ENCODE data around the genes ANKRD53 and ZNF638.

GRCh38 chr2:70978207-70979360 lies at the start of gene ANKRD53:
Gene ANKRD53, plus strand, starts transcription at chr2:70978630.
- RRBS = 1% methylated on average over 21 of the region's 84 CpGs

DNA sequence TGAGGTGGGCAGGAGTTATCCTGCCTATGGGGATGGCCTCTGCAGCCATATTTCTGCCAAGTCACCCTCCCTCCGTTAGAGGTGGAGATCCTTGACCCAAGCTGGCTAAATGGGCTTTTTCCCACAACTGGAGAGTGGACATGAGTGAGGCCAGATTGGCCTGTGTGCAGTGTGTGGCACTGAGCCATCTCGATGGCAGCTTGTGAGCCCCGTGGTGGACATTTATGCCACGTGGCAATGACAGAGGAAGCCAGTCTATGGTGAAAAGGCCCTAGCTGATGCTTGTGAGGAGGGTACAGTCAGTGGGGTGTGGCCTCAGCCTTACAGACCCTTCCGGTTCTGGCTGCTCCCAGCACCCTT lies 9.6 kb upstream of the TEX261 start:
- RRBS = no CpG with 5 or more reads among the region's 5 CpGs

DNA sequence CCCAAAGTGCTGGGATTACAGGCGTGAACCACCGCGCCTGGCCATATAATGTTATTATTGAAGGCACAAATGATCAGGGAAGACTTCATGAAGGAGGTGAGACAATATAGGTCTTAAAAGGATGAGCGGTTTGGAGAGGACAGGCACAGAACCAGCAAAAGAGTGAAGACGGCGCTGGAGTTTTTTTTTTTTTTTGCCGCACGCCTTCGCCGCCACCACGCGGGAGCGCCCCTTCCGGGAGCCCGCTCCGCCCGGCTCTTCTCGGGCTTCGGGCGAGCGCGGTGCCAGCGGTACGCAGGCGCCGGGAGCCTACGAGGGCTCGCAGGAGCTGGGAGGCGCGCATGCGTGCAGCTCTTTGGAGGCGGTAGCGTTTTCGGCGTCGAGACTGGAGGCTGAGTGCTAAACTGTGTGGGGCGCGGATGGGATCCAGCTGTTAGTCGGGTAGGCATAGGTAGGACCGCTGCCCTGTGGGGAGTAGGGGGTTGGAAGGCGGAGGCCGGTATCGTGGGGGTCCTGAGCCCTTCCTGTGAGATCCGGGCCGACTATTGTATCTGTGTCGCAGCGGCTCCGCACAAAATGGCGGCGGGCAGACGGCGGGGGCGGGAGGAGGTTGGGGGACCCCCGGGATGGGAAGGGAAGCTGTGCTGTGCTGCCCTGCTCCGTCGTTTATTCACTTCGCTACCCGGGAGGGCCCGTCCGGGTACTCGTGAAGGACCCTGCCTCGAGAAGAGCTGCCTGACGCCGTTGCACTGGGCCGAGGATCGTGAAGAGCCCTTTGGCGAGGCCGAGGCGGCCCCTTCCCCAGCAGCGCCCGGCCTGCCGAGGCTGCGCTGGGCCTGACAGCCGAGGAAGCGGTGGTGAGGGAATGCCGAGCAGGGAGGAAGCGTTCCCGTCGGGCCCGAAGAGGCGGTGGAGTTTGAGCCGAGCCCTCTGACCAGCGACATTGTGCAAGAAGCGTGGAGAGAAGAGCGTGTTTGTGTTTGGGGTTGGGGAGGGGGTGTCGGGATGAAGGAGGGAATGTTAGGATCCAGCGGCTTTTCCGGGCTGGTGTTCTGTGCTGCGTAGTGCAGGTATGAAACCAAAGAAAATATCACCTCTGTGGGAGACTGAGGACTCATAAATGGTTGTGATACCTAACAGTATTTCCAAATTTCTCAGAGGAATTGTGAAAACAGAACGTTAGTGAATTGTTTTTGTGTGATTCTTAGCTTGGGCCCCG lies at the start of gene ZNF638:
Gene ZNF638, plus strand, starts transcription at position 358 of the 1,219 bp plus-strand sequence.
- RRBS = 1% methylated on average over 27 of the region's 91 CpGs

DNA sequence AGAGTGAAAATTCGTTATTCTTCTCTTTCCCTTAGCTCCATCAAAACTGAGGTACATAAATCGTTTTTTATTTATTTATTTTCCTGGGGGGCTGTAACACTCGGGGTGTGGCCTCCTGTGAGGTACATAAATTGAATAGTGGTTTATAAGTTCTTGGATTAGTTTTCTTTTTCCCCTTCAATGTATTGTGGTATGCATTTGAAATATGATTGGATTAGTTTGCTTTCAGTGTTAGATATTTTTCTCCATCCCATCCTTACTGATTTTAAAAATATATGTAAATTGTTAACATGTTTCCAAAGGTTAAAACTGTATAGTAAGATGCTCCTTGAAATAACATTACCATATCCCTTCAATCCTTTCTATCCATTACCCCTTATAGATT lies 7.0 kb downstream of the ZNF638 start:
- RRBS = no CpG with 5 or more reads among the region's 3 CpGs

GRCh38 chr2:71346934-71347821 lies 15.6 kb downstream of the ZNF638 start:
- RRBS = no CpG with 5 or more reads among the region's 4 CpGs

- RRBS = no CpG with 5 or more reads among the region's 12 CpGs
Measured at GRCh38 chr2:71379203-71379975, 47.8 kb downstream of the ZNF638 start.

- RRBS = no CpG with 5 or more reads among the region's 4 CpGs
Measured at GRCh38 chr2:71422708-71423722, 43.5 kb upstream of the DYSF start.

GRCh38 chr2:71443749-71444400 lies 22.6 kb upstream of the DYSF start:
- RRBS = no CpG with 5 or more reads among the region's 3 CpGs

- RRBS = no CpG with 5 or more reads among the region's 7 CpGs
Measured at GRCh38 chr2:71455223-71456217, 11.0 kb upstream of the DYSF start.

DNA sequence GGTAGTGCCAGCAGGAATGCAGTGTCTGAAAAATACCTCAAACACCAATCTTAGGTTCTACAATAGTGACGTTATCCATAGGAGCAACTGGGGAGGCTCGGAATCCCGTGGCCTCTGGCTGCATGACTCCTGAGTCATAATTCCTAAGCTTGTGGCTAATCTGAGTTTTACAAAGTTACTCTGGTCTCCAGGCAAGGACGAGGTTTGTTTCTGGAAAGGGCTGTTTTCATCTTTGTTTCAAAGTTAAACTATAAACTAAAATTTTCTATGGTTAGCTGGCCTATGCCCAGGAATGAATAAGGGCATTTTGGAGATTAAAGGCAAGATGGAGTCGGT lies 31.9 kb downstream of the DYSF start:
- RRBS = no CpG with 5 or more reads among the region's 5 CpGs

DNA sequence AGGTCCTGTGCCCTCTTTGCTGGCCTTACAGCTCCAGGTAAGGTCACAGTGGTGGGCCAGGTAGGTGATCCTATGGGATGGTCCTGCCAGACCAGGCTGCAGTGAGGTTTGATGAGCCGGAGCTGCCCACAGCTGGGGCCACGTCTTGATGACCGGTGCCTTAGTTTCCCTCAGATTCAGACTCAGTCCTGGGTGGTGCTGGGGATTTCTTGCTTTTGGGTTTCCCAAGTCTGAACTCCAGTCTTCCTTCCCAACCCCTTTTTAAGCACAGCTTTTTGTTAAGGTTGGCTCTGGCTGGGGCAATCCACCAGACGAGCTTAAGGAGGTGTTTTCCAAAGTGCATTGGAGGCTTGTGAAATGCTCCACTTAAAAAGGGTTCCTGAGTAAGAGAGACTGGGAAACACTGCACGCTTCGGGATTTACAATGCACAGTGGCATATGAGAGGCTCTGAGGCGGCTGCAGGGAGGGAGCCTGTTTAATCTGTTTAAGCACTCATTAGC lies 127.5 kb downstream of the DYSF start:
- RRBS = no CpG with 5 or more reads among the region's 7 CpGs

DNA sequence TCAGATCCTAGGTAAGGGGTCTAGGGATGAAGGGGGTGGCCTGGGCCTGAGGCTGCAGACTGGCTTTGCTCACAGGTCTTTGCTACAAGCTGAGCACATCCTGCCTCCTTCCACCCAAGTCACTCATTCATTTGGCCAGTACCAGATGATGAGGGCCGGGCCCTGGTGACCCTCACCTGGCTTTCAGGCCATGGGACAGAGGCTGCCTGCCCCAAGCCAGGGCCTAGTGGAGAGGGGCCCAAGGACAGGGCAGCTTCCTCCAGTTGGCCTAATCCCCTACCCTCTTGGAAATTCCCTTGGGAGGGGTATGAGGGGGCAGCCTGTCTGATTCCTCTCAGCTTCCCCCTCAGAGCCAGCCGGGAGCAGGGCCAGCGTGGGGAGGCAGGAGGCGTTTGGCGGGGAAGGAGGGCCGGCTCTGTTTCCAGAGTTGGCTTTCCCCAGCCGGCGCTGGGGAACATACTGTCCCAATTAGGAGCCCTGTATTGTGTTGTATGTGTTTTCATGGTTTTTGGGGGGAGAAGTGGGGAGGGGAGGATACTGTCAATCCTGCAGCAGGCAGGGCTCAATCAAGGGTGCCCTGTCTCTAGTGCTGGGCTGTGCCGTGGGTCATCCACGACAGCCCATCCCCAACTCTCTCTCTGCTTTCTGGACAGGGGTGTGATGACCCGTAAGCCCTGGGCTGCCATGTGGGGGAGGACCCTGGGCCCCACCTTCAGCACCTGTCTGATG lies 219.0 kb downstream of the DYSF start:
- RRBS = 42% methylated on average over 5 of the region's 11 CpGs

DNA sequence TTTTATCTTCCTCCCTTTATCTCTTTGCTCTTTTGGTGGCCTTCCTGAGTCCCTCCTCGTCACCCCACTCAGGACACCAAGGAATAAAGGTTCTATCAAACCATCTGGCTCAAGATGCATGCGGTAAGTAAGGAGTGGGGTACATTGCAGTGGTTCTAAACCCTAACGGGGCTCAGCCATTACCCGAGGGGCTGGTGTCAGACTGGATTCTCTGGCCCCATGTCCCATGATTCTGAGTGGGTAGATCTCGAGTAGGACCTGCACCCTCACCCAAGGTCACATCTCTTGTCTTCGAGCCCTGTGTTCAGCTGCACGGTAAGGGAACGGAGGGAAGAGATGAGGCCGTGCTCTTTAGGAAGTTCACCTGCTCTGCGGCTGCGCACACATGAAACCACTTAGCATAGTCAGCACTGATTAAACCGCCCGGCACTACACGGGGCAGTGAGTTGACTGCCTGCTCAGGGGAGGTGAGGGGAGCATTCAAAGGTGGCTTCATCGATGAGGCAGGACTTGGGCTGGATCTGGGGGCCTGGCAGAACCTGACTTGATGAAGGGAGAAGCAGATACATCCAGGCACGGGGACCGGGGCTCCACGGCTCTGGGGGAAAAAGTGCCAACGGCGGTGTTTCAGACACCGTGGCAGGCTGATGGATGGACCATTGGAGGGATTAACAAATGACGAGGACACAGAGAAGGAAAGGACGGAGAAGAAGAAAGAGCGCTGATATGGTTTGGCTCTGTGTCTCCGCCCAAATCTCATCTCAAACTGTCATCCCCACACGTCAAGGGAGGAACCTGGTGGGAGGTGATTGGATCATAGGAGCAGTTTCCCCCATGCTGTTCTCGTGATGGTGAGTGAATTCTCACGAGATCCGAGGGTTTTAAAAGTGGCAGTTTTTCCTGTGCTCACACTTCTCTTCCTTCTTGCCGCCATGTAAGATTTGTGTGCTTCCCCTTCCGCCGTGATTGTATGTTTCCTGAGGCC lies 248.7 kb downstream of the CYP26B1 start:
- RRBS = no CpG with 5 or more reads among the region's 32 CpGs

DNA sequence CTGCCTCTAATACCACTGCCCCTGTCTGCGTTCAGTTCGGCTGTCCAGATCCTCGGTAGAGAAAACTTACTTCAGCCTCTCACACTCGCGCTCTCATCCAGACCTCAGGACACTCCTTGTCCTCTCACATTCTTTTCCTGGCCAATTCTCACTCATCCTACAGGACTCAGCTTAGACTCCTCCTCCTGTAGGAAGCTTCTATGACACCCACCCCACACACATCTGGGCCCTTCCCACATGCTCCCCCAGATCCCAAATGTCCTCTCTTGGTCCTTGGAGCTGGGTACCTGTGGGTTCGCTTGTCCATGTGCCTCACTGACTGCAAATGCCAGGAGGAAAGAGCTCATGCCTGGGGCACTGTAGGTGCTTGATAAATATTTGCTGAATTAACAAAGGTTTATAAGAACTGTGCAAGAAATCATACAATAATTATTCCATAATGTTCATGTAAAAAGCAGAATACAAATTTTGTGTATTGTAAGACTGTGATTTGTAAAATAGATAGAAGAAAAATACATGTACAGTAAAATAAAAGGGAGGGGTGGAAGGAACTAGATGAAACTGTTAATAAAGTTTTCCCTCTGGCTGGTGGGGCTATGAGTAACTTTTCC lies 182.7 kb downstream of the CYP26B1 start:
- RRBS = no CpG with 5 or more reads among the region's 6 CpGs

- RRBS = no CpG with 5 or more reads among the region's 4 CpGs
Measured at GRCh38 chr2:72561854-72562748, 263.7 kb downstream of the EXOC6B start.

DNA sequence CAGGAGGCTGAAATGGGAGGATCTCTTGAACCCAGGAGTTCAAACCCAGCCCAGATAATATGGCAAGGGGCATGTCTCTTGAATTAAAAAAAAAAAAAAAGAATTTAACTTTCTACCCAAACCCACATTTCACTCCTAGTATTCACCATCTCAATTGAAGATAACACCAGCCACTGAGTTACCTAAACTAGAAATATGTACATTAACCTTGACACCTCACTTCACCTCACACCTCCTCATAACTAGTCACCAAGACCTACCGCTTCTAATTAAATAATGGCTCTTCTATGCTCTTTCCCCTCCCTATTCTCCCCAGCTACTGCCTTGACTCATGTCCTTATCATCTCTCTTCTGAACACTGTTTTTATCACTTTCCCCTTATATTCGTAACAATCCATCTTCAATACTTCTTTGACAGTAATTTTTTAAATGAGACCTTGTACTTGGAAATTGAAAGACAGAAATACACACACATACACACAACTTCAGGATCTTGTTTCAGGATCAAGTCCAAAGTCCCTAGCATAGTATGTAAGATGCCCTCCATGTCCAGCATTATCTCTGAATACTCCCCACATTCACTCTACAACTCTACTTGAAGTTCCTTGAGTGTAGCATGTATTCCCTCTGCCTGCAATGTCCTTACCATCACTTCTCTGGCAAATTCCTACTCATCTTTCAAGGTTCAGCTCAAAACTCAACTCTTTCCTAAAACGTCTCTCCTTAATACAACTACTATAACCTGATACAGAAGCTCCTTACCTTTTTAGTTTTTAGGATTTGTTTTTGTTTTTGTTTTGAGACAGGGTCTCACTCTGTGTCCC lies 72.5 kb downstream of the EXOC6B start:
- RRBS = no CpG with 5 or more reads among the region's 3 CpGs

DNA sequence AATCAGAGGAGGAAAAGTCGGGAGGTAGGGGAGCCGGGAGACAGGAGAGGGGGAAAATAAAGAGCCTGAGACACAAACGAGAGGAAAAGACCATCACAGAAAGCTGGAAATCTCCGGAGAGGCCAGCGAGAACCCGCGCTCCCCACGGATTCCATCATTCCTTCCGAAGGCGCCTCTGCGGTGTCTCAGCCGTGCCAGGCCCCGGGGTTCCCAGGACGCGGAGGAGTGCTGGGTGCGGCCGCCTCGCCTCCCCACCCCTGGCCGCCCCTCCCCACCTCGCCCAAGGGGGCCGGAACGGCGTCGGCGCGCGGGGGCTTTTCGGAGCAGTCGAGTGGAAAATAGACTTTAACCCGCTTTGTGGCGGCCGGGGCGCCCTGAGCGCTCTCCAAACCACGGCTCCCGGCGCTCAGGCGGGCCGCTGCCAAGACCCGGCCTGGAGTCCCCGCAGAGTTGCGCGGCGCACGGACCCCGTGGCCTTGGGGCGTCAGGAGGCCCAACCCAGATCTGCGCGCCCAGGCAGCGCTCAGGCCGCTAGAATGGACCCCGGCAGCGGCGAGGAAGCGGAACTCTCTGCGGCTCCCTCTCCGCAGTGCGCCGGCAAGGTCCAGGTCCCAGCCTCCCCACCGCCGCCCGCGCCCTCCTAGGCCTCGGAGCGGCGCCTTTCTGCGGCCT lies 1.4 kb upstream of the EMX1 start:
- RRBS = 3% methylated on average over 34 of the region's 67 CpGs

DNA sequence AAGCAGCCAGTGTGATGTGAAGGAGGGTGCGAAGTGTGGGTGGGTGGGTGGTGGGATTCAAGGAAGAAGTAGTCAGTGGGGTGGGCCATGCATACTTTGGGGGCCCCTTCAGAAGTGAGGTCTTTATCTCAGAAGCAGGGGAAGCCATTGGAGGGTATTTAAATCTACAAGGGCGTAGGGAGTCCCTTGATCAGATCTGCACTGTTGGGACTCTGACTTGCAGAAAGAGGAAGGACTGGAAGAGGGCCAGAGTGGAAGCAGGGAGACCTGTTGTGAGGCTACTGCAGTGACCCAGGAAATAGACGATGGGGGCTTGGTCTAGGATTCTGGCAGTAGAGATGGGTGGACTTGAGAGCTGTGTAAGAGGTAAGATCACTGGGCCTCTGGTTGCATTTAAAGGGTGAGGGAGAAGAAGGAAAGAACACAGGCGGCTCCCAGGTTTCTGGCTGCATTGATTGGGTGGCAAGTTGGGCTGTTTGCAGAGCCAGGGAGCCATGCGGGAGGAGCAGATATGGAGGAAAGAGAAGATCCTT lies 2.5 kb downstream of the SFXN5 start:
- RRBS = no CpG with 5 or more reads among the region's 5 CpGs

DNA sequence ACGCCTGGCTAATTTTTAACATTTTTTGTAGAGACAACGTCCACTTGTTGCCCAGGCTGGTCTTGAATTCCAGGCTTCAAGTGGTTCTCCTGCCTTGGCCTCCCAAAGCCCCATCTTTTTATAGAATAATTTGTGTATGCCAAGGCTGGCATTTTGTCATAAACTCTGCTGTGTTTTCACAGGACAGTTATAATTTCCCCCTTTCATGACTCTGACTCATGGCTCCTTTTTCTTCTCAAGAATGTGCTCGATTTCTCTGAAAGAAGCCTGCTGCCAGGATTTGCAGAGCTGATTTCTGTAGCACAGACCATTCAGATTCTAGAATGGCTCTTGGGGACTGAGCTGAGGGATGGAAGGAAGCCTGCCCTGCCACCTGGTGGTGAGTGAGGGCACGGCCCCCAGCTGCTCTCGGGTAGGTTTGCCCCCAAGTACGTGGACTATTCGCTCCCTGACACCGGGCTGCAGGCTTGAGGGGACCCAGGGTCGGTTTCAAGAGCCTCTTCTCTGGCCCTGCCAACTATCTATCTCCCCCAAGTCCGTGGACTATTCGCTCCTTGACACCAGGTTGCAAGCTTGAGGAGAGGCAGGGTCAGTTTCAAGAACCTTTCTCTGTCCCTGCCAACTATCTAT lies 1.6 kb upstream of the SMYD5 start:
- RRBS = no CpG with 5 or more reads among the region's 11 CpGs

DNA sequence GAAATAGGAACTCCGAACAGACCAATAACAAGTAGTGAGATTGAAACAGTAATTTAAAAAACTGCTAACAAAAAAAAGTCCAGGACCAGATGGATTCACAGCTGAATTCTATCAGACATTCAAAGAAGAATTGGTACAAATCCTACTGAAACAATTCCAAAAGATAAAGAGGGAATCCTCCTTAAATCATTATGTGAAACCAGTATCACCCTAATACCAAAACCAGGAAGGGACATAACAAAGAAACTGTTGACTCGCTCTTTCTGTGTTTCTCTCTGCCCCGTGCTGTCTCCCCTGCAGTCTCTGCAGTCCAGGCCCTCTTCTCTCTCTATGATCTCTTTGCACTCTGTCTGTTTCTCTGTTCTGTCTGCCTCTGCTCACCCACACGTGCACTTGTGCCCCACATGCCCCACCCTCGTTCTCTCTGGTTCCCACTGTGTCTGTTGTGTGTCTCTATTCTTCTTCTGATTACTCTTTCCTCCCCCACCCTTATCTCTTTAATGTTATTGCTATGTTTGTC lies 54.2 kb downstream of the NAT8 start:
- RRBS = no CpG with 5 or more reads among the region's 5 CpGs

Data from AG09319 (cell line).